Measurements from ENCODE around the genes NR3C1, SH3RF2 and RBM27.

- PRO-cap: no peak
- RRBS: no CpG with 5 or more reads among the region's 2 CpGs
Observed at GRCh38 chr5:142882889-142883501, 112.8 kb downstream of the ARHGAP26 start.

GRCh38 chr5:143031639-143032425 is 261.7 kb downstream of the ARHGAP26 start:
- PRO-cap: no peak
- RRBS: no CpG with 5 or more reads among the region's 10 CpGs

DNA sequence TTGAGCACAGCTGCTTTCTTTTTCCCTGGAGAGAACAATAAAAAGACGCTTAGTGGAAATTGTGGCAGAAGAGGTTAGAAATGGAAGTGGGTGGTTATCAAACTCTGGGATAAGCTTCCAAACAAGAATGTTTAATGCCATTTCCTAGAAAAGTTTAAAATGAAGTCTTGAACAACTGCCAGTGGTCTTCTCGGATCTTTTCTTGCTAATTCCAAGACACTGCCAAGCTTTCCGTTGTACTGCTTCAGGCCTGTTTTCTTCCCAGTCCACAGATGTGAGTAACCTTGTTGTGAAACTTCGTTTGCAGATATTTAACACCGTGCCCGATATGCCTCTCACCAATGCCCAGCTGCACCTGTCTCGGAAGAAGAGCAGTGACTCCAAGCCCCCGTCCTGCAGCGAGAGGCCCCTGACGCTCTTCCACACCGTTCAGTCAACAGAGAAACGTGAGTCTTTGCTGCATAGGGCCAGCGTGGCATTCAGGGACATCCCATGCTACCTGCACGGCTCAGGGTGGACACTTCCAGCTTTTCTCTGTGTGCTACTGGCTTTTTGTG is 269.7 kb downstream of the NR3C1 start:
- PRO-cap: no peak
- RRBS: no CpG with 5 or more reads among the region's 14 CpGs

- PRO-cap: no peak
- RRBS: no CpG with 5 or more reads among the region's 10 CpGs
Observed at GRCh38 chr5:143191573-143192314, 211.7 kb downstream of the NR3C1 start.

DNA sequence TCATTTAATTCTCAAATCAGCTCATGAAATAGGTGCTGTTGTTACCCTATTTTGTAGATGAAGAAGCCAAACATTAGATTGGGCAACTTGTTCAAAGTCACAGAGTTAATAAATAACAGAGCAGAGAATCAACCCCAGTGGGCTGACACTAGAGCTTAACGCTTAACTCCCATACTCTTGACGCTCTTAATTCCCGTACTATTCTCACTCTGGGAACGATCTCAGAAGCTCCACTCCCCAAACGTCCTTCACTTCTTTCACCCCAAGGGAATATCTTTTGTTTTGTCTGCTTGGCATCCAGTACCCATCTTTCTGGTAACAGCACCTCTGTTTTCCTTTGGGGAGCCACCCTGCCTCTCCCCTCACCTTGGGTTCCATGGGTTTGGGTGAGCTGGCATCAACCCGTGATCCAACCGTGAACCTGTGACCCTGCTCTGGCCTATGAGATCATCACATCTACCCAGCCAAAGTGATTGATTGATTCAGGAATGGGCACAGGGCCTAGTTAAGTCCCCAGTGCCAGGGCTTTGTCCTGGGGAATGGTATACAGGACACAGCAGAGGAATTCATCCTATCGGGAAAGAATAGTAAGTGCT is 169.2 kb downstream of the NR3C1 start:
- PRO-cap: no peak
- RRBS: no CpG with 5 or more reads among the region's 8 CpGs

DNA sequence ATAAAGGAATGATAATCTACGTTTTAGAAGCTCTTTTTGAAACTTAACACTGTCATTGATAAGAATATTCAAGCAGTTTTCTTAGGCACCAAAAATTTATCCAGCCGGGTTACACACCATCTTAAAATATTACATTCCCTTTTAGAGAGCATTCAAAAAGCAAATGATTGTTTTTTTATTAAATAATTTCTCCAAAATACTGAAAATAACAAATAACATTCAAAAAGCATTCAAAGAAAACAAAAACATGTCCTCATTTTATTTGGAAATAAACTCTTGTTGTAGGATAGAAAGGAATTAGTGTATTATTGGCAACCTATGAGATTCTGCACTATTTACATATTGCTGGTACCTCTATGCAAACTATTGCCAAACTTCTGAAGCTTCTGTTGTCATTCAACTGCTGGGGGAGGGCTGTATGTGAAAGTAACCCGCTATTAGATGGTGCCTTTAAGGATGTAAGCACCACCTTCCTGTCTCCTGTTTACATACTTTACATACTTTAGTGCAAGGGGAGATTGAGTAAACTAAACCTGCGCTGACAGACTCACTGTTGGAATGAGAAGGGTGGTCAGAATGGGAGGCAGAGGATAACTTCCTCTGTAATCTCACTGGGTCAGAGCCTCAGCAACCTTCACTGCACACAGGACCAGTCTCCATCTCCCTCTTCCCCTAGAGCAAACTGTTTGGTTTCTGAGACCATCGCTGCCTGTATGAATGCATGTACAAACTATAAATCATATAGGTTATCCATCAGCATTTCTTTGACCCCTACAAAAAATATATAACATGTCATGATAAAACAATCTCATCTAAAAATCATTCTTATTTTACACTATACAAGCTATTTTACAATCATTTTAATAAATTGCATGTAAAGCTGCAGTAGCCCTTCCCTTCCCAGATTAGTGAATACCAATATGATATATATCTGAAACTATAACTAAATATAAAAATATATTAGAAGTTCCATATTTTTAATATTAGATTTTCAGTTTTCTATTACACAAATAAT is 123.8 kb downstream of the NR3C1 start:
- PRO-cap: no peak
- RRBS: no CpG with 5 or more reads among the region's 5 CpGs

DNA sequence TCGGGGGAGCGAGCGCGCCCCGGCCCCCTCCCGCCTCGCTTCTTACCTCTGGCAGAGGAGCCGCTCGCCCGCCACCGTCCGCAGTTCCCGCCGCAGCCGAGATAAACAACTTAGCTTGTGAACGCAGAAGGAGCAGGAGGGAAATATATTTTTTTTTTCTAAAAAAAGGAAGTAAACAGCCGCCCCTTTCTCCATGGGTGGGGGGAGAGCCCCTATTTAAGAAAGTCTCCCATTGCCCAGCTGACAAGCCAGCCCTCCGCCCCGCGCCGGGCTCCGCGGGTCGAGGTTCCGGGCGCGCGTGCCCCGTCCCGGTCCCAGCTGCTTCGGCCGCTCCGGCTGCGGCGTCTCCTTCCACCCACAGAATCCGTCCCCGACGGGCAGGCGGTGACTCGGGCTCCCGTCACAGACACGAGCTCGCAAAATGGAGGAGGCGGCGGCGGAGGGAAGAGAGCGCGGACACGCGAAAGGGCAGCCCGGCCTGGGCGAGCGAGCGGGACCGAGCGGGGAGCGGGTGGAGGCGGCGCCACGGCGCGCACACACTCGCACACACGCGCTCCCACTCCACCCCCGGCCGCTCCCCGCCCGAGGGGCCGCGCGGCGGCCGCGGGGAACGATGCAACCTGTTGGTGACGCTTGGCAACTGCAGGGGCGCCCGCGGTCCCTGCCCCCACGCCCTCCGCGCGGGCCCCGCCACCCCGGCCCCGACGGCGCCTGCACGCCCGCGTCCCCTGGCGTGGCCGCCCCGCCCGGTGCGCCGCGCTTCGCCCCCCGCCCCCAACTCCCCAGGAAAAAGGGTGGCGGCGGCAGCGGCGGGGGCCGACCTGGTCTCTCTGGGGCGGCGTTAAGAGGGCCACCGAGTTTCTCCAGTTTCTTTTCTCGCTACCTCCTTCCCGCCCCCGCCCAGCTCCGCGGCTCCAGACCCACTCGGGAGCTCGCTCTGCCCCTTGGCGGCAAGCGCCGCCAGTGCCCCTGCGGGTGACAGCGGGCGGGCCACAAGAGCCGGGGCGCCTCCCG is at the start of gene NR3C1:
TSS of gene NR3C1 (minus strand) at position 522 of the 1,014 bp plus-strand sequence.
- PRO-cap: bidirectional peak, plus-strand start at position 409 of the sequence, minus-strand start at position 347 of the sequence; bidirectional peak, plus-strand start at position 785 of the sequence, minus-strand start at position 580 of the sequence
- RRBS: under 1% methylated on average over 30 of the region's 125 CpGs

DNA sequence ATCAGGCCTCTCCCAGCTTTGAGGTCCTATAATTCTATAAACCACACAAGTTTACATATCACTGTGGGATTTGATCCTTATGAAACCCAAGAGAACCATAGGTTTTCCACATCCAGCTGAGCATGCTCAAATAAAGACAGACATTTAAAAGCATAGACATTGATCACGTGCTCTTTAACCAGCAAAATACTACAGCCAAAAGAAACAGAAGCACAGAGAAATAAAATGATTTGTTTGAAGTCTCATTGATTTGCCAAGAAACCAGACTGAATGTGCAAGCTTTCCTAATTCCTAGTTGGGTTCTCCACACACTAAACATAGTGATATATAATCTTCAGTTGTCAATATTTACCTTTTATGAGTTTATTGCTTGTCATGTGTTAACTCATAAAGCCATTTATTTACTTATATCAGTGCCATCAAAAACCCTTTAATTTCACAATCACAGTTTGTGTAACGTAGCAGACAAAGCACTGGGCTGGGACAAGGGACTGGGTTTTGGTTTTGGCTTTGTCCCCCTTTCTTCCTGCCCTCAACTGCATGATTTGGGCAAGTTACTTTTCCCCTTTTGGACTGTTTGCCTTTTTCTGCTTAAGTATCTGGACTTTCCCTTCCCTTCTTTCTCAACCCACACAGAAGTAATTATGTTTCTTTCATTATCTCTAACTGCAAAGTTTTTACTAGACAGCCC is 14.5 kb upstream of the NR3C1 start:
- PRO-cap: no peak
- RRBS: no CpG with 5 or more reads among the region's 2 CpGs

GRCh38 chr5:143595156-143595878 is 191.8 kb upstream of the NR3C1 start:
- PRO-cap: bidirectional peak, plus-strand start at chr5:143595683, minus-strand start at chr5:143595424
- RRBS: no CpG with 5 or more reads among the region's 5 CpGs

DNA sequence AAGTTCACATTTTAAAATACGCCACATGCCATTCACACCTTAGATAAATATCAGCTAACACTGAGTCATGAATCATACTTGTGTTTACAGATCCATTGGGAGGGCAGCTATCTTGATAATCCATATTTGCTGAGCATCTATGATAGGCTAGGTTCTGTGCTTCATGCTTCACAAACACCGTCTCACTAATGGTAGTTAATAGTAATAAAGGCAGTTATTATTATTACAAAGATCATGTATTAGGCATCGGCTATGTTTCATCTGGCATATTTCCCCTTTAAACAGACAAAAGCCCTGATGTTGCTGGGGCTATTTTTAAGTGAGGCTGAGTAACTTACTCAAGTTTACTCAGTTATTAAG is 152.2 kb upstream of the HMHB1 start:
- PRO-cap: no peak
- RRBS: no CpG with 5 or more reads among the region's 3 CpGs

- PRO-cap: bidirectional peak, plus-strand start at chr5:145936579, minus-strand start at chr5:145936520; bidirectional peak, plus-strand start at chr5:145936781, minus-strand start at chr5:145936818
- RRBS: no CpG with 5 or more reads among the region's 30 CpGs
Observed at GRCh38 chr5:145936339-145937223, at the start of gene SH3RF2. SH3RF2 (plus strand) TSS chr5:145936578.

- PRO-cap: no peak
- RRBS: no CpG with 5 or more reads among the region's 3 CpGs
Observed at GRCh38 chr5:145944224-145944820, 7.9 kb downstream of the SH3RF2 start.

DNA sequence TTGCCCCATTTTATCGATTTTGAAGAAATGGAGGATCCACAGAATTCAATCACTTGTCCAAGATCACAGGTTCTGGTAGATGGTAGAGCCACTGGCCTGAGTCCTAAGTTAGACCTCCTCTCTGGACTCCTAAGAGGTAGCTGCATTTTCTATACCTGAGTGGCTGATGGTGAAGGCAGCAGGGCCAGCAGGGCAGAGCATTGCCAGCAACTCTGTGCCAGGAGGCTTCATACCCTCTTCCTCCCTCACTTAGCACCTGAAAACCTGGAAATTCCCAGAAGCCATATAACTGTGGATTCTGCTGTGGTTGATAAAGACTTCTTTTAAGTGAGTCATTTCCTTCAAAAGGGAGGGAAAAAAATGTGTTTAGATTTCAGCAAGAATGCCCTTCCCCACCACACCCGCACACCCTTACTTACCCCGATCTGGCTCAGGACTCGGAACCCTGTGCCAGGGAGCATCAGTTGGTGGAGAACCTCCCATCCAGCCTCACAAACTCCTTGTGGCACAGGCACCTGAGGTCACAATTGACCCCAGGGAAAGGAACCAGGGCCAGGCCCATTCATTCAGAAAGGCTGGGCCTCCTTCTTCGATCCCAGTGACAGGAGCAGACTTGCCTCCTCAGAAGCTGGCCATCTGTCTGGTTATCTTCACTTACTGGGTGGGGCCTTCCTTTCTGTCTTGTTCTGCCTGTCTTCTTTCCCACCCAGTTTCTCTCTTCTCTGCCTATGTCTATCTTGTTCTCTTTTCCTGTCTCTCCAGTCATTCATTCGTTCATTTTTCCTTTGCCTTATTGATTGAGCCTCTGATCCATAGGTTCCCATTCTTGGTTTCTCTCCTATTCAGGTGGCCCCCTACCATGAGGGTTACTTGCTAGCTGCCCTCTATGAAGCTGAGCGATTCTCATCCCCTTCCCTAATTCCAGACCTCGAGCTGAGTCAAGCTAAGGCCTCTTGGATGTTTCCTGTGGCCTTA is 62.6 kb downstream of the PLAC8L1 start:
- PRO-cap: bidirectional peak, plus-strand start at position 414 of the sequence, minus-strand start at position 287 of the sequence
- RRBS: no CpG with 5 or more reads among the region's 8 CpGs

DNA sequence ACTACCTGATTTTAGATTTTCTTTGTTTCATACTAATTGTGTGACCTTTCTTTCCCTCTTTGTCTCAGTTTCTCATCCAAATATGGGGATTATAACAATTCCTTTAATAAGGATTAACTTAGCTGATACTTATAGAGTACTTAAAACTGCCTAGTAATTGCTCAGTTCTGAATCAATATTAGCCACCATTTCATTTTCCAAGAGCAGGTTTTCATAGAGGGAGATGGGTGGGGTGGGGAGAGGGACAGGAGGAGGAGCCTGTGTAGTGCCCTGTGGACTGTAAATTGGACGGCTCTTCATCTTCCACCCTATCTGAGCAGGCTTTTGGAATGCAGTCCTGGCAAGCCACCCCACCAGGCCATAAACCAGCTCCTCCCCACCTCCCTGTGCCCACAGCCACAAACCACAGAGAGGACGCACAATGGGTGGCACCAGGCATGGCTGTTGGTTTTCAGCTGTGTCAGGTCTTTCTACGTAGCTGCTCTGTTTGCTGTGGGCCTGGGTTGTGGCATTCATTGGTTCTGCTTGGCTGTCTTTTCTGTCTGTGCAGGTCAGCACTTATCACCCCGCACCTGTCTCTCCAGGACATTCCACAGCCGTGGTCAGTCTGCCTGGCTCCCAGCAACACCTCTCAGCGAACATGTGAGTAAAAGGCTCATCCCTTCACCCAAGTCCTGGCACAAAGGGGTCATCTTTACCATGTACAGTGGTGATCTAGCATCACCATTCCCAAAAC is 58.0 kb downstream of the PLAC8L1 start:
- PRO-cap: no peak
- RRBS: no CpG with 5 or more reads among the region's 6 CpGs

DNA sequence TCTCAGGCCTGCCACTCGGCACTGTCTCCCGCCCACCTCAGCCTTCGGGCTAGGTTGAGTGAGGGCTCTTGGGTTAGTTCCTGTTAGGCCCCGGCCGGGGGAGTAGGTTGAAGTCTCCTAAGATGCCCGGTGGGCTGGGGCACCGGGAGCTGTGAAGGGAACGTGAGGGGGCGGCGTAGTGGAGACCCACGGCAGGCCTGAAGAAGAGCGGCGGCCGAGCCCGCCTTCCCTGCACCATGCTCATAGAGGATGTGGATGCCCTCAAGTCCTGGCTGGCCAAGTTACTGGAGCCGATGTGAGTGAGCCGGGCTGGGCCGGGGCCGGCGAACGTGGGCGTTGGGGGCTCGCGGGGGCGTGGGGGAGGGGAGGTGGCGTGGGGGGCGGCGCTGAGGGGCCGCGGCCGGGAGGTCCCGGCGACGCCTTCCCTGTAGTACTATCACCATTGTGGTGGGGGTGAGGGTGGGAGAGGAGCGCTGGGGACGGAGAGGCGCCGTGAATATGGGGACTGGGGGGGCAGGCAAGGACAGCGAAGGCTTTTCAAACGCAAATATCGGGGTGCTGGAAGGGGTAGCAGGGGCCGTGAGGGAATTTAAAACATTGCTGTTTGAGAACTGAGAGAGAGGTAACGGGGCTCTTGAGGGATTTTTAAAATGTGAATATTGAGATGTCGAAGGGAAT is at the start of gene RBM27:
TSS of gene RBM27 (plus strand) at position 76 of the 678 bp plus-strand sequence.
- PRO-cap: bidirectional peak, plus-strand start at position 76 of the sequence, minus-strand start outside the sequence; bidirectional peak, plus-strand start at position 243 of the sequence, minus-strand start at position 253 of the sequence
- RRBS: under 1% methylated on average over 13 of the region's 44 CpGs

DNA sequence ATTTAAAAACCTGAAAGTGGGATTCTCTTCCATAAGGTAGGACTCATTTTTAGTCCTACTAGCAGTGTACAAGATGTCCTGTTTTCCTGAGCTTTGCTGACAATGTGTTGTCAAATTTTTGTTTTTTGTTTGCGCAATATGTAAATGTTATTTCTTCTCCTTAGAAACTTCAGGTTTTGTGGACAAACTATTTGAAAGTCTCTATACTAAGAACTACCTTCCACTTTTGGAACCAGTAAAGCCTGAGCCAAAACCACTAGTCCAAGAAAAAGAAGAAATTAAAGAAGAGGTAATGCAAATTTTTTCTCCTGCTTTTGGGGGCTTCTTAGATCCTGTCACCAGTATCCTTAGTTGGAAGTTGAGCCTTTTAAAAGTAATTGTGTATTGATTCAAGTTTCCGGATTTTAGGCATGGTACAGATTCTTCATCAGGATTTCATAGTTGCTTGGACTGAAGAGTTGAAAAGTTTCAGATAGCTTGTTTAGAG is 19.9 kb downstream of the RBM27 start:
- PRO-cap: no peak
- RRBS: no CpG with 5 or more reads among the region's 2 CpGs

DNA sequence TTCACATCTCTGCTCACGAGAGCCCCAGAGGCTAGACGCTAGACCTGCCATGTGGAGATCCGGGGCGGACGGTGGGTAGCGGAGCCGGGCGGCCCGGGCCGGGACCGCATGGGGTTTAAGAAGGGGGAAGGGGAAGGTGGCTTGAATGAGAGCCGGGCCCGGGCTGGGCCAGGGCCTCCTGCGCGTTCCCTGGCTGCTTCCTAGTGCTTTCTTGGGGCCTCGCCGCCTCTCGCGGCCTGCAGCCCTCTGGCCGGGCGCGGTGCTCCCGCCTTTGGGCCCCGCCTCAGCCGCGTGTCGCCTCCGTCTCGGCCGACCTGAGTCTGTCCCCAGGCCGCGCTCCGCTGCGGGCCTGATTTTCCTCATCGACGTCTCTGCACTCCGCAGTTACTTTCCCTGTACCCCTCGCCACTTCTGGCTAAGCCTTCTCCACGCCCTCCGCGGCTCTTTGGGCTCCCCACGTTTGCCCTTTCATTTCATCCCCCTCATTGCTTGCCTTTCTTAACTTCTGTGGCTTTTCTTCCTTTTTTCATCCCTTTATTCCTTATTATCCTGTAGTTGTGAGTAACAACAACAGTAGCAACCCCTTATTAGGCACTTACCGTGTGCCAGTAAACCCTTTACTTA is 407 bp downstream of the TCERG1 start:
- PRO-cap: bidirectional peak, plus-strand start at position 290 of the sequence, minus-strand start at position 316 of the sequence
- RRBS: 2% methylated on average over 12 of the region's 43 CpGs

GRCh38 chr5:147290274-147290693 is 55.5 kb downstream of the STK32A start:
- PRO-cap: no peak
- RRBS: no CpG with 5 or more reads among the region's 2 CpGs

DNA sequence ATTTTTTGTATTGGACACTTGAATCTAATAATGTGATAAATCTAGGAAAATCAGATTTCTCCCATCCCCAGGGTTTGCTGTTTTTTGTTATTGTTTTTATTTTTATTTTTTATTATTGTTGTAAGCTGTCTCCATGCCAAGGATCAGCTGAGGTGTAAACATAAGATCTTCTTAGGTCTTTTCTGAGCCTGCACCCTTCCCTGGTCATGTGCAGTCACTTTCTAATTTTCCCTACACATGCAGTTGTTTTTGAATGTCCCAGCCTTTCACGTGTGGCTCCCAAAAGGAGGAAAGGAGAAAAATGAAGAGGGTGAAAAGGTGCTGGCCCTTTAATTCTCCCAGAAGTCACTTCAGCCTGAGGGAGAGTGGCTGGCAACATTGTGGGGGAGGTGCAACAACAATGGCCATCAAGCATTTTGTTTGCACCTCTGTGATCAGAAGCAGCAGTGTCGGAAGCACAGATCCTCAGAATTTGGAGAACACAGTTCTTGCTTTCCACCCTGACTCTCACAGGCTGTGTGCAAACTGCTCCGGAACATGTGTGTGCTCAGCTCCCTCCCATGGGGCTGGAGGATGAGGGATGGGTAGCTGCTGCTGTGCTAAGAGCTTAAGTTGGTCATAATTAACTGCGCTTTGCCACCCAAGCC is 127.2 kb downstream of the DPYSL3 start:
- PRO-cap: no peak
- RRBS: no CpG with 5 or more reads among the region's 4 CpGs

DNA sequence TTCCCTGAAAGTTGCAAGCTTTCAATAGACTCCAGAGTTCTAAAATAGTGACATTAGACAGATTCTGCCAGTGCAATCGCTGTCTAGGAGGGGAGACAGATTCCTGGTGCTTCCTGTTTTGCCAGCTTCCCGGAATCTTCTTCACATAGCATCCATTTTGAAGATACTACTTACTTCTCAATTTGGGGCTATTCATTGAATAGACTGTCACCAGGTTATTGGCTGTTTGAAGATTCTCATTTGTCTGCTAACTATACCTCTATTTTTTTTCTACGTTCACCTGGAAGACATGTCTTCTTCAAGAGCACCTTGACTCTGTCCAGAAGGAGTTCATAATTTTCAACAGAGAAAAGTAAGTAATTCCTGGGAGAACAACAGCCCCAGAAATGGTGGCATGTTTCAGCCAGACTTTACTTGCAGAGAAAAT is 126.7 kb downstream of the DPYSL3 start:
- PRO-cap: no peak
- RRBS: no CpG with 5 or more reads among the region's 3 CpGs